Tibial nerve (tissue), 3 donors: ENCODE measurements around the genes MAGI1, KBTBD8, TAFA1 and EOGT.

DNA sequence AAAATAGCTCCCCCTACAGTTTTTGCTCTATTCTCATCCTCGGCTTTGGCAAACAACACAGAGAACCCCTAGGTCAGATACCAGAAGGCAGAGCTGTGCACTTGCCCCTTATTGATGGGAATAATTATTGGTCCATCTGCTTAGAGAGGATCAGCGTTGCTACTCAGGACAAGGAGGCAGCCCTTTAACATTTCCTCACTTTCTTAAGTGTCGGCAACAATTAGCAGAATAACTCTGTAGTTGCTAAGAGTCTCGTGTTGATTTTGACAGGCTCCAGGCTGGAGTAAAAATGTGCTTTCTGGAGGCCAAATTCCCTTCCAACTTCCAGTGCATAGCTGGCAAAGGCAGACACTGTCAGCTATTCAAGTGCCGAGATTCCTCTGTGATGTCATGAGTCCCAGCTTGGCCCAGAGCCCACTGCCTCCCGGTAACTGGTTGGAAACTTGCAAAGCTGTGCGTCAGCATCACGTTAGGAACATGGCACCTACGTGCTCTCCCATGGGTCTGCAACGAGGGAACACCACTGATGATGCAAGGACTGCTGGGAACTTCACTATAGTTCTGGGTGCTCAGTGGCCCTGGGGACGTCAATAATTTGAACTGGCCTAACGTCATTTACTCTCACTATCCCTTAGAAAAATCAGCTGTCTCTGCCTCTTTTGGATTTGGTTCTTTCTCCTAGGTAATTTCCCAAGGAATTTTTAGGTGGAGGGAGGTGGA lies 482.8 kb upstream of the ADAMTS9 start:
- PRO-cap = bidirectional peak, plus-strand start at position 523 of the sequence, minus-strand start at position 285 of the sequence
- RAMPAGE, long total RNA, 3 experiments = no peak in any of the 3 experiments

DNA sequence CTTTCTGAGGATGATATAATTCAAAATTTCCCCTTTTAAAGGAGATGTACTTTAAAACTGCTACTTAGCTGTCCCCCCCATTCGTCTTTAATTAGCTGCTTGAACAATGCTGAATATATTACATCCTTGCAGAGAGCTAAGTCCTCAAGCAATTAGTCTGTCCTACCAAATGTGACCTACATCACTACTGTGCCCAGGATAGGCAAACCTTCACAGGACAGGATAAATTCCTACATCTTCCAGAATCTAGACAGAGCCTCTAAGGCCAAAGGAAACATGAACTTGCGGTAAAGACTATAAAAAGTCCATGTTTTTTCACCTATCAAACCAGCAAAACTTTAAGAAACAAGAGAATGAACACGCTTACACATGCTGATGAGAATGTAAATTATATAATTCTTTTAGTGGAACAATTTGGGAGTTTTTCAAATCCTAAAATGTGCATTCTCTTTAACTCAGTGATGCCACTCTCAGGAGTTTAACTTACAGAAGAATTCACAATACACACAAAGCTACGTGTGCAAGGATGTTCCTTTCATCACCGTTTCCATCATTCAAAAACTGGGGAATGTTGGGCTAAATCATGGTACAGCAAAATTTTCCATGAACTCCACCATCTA lies 448.1 kb downstream of the MAGI1 start:
- PRO-cap = no peak
- RAMPAGE, long total RNA, 3 experiments = start-site peak on the minus strand in 1 of 3 experiments, centred at position 355 of the sequence, 6 reads per replicate

DNA sequence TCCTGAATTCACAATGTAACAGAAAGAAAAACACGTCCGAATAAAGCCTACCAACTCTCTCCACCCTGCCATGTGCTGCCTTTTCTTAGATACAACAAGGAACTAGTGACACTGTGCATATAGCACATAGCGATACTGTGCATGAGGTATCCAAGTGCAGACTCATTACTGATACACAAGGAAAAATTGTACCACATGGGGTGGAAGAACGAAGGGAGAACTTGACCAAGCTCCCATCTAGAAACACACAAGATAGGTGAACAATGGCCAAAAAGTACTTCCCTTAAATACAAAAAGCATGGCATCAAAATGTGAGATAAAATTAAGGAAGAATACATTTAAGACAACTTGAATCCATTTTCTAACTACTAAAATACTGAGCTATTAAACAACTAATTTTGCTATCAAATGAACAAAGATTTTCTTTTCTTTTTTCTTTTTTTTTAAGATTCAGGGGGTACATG lies 154.5 kb downstream of the MAGI1 start:
- PRO-cap = no peak
- RAMPAGE, long total RNA, 3 experiments = no peak in any of the 3 experiments

GRCh38 chr3:65902092-65903062 lies 136.3 kb downstream of the MAGI1 start:
- PRO-cap = no peak
- RAMPAGE, long total RNA, 3 experiments = no peak in any of the 3 experiments

DNA sequence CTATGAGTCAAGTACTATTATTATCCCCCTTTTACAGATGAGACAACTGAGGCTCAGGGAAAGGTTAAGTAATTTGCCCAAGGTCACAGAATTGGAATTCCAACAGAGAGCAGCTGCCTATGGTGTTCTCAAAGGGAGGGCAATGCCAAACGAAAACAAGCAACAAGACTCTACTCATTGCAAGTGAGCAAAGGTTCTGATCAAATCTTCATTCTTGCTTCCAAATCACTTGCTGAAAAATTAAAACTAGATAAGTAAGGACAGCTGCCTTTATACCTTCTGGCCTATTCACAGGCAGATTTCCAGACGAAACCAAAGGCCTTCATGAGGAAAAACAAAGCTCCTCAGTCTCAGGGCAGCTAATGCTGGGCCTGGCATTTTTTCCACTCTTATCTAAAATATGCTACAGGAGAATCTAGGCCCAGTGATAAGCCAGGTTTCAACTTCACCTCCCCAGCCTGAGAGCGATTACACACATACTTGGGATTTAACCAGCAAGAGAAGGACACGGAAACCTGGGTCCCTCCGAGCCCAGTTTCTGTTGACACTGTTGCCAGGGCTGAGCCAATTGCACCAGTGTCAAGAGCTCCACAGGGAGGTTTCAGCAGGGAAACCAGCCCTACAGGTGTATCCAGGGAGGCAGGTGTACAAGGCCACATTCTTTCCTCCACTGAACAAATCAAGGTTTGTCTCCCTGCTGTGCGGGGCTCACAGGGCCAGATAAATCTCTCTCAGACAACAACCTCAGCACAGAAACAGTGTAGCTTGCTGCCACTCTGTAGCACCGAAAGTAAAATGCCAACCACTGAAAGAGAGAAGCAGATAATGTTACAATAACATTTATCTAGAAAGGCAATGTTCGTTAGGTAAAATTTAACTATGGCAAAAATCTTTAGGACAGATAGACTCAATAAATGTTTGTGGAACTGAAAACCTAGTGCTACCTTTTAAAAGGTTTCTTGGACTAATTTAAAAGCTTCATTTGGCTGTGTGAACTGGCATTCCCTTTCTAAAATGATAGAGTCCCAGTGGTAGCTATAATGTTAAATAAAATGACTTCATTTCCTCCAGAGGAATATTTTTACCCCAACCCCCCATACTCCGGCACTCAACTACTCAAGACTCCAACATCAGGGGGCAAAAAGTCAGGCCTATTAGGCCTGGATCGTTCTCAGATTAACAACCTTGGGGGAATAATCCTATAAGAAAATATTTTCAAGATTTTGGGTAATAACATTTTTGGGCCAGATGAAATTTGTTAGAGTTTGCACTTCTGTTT lies 85.3 kb downstream of the MAGI1 start:
- PRO-cap = no peak
- RAMPAGE, long total RNA, 3 experiments = no peak in any of the 3 experiments

- PRO-cap = no peak
- RAMPAGE, long total RNA, 3 experiments = no peak in any of the 3 experiments
Measured at GRCh38 chr3:65955563-65956466, 82.9 kb downstream of the MAGI1 start.

DNA sequence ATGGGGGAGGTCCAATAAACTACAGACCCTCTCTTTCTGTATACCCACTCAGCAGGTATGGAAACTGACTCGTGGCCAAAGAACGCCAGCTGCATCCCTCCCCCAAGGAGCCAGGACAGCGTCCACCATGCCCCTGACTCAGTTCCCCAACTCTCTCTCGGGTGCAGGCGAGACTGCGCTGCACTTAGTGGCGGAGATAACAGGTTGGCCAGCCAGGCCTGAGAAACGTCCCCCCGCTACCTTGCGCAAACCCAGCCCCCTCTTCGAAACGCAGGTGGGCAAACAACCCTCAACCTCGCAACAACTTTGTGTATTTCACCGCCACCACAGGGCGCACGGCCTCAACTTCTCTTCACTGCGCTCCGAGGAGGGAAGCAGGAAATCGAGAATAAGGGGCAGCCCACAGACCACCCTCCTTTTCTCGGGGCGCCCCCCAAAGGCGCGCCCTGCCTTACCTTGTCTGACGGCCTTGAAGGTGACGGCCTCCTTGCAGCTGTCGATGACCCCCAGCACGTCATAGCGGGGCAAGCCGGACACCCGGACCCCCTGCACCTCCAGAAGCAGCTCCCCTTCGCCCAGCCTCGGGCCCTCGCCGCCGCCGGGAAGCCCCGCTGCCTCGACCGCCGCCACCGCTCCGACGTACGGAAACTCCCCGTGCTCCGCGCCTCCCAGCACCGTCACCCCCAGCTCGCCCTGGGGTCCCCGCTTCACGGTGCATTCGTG lies 1.0 kb downstream of the MAGI1 start:
- PRO-cap = no peak
- RAMPAGE, long total RNA, 3 experiments = no peak in any of the 3 experiments

- PRO-cap = bidirectional peak, plus-strand start at chr3:66038879, minus-strand start at chr3:66038836
- RAMPAGE, long total RNA, 3 experiments = start-site peak on the minus strand in 3 of 3 experiments, at chr3:66038793-66038823 at its widest, 23 to 54 reads per replicate
Measured at GRCh38 chr3:66038264-66039151, at the start of gene MAGI1. MAGI1 (minus strand) TSS chr3:66038918.

- PRO-cap = no peak
- RAMPAGE, long total RNA, 3 experiments = no peak in any of the 3 experiments
Measured at GRCh38 chr3:66115748-66116241, 77.1 kb upstream of the MAGI1 start.

DNA sequence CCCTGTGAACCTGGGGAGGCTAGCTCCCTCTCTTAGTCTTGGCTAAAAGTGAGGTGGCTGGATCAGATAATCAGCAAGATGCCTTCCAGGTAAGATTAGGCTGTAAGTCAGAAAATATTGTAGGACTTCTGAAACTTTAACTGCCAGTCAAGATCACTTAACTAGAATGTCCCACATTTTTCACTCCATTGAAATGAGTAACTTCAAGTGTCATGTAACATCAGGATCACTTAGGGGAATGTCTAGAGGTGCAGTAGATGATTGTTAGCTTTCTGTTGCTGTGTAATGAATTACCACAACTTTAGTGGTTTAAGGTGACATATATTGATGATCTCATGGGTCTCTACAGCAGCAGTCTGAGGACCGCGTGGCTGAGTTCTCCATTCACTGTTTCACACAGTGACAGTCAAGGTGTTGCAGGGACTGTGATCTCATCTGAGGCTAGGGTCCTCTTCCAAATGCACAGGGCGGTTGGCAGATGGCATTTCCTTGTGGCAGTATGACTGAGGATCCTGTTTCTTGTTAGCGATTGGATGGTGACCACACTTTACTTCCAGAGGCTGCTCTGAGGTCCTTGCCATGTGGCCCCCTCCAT lies 82.7 kb downstream of the SLC25A26 start:
- PRO-cap = no peak
- RAMPAGE, long total RNA, 3 experiments = no peak in any of the 3 experiments

DNA sequence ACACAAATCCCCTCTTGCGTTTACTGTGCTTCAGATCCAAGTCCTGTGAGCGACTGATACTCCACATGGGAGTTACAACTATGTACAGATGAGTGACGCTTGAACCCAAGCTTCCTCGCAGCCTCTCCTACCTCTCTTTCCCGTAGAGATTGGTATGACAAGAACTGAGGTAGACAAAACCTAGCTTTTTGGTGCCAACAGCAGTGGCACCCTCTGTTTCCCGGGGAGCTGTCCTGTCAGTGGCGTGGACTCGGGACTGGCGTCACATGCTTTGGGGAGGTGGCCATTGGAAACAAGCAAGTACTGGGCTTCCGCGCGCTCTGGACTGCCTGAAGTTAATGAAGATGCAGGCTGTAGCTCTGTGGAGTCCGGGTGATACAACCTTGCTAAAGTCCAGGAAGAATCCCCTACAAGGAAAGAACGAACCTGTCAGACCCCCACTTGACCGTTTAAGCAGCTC lies 120.7 kb downstream of the LRIG1 start:
- PRO-cap = no peak
- RAMPAGE, long total RNA, 3 experiments = no peak in any of the 3 experiments

GRCh38 chr3:66428670-66429250 lies 72.1 kb downstream of the LRIG1 start:
- PRO-cap = no peak
- RAMPAGE, long total RNA, 3 experiments = no peak in any of the 3 experiments

GRCh38 chr3:66431335-66432167 lies 69.3 kb downstream of the LRIG1 start:
- PRO-cap = no peak
- RAMPAGE, long total RNA, 3 experiments = no peak in any of the 3 experiments

GRCh38 chr3:66440950-66441660 lies 59.7 kb downstream of the LRIG1 start:
- PRO-cap = no peak
- RAMPAGE, long total RNA, 3 experiments = no peak in any of the 3 experiments

GRCh38 chr3:66448833-66449088 lies 52.1 kb downstream of the LRIG1 start:
- PRO-cap = no peak
- RAMPAGE, long total RNA, 3 experiments = no peak in any of the 3 experiments

- PRO-cap = no peak
- RAMPAGE, long total RNA, 3 experiments = no peak in any of the 3 experiments
Measured at GRCh38 chr3:66461930-66462815, 38.6 kb downstream of the LRIG1 start.

- PRO-cap = no peak
- RAMPAGE, long total RNA, 3 experiments = no peak in any of the 3 experiments
Measured at GRCh38 chr3:66988952-66989730, 9.0 kb upstream of the KBTBD8 start.

GRCh38 chr3:66998209-66999215 lies at the start of gene KBTBD8:
KBTBD8 (plus strand) TSS chr3:66998307.
- PRO-cap = bidirectional peak, plus-strand start at chr3:66998276, minus-strand start at chr3:66997998; unidirectional peak, plus-strand start at chr3:66998339
- RAMPAGE, long total RNA, 3 experiments = no peak in any of the 3 experiments

GRCh38 chr3:68003981-68004643 lies at the start of gene TAFA1:
TAFA1 (plus strand) TSS chr3:68004247.
- PRO-cap = no peak
- RAMPAGE, long total RNA, 3 experiments = no peak in any of the 3 experiments

GRCh38 chr3:69013560-69014363 lies at the start of gene EOGT:
EOGT (minus strand) TSS chr3:69013684.
- PRO-cap = bidirectional peak, plus-strand start at chr3:69013798, minus-strand start at chr3:69013650; bidirectional peak, plus-strand start at chr3:69014043, minus-strand start at chr3:69013920
- RAMPAGE, long total RNA, 3 experiments = start-site peak on the minus strand in 3 of 3 experiments, at chr3:69013603-69013687 at its widest, 99 to 147 reads per replicate